Aortic smooth muscle cell (primary cell): ENCODE measurements around a stretch of chr3.

DNA sequence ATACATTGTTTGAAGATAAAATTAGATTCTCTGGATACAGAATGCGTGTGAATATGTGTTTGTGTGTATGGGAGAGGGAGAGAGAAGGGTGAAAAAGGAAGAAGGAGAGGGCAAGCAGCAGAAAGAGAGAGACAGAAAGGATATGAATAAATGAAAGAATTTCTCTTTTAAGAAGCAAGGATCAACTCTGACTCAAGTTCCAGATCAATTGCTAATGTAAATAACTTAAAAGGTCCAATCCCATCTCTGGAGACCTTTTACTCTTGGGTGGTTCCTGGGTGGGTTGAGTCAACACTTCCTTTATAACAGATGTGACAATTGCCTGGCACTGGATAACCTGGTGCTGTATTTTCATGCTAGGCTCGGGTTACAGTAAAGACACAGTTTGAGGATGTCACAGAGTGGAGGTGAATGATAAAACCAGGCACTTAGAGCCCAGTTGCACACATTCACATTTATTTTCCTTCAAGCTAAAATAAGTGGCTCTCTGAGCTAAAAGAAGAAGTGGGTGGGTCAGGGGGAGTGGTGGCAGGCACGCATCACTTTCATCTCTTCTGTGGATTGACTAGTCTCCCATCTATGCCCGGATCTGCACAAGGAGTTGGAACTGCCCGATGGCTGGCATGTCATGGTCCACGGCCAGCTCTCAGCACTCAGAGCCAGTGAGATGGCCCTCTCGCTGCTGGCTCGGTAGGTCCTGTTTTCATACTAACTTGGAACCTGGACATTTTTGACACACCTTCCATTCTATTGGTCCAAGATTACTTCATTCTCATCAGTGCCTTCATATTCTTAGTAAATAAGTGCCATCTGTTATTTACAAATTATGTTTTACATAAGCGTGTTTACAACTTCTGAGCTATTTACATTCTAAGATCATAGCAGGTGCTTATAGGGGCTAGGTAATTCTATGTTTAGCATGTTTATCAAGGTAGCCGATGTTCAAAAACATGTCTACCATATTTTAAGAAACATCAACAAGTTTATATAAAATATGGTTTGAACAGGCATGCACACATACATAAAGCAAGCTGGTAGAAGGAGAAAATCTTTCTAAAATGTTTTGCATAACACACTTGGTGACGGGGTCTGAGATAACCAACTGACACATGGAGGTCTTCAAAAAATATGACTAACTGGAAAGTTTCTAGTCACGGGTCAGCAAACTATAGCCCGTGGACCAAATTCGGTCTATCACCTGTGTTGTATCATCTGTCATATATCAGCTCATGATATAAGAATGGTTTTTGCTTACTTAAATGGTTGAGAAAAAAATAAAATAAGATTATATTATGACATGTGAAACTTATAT is 465.6 kb downstream of the FOXP1 start:
- RRBS, result no CpG with 5 or more reads among the region's 14 CpGs

DNA sequence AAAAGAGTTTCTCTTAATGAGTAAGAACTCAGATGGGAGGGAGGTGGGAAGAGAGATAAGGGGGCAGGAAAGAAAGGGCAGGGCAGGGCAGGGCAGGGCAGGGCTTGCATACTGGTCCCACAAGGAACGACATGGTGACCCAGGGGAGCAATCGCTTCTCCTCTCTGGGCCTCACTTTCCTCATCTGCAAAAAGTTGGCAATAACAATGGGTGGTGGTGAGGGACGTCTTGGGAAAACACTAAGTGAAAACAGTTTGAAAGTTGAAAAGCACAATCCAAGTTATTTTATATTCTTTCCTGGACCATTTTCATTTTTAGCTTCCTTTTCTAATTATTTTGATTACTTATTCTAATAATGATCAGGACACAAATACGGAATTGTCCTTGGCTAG is 440.6 kb downstream of the FOXP1 start:
- RRBS, result no CpG with 5 or more reads among the region's 4 CpGs

DNA sequence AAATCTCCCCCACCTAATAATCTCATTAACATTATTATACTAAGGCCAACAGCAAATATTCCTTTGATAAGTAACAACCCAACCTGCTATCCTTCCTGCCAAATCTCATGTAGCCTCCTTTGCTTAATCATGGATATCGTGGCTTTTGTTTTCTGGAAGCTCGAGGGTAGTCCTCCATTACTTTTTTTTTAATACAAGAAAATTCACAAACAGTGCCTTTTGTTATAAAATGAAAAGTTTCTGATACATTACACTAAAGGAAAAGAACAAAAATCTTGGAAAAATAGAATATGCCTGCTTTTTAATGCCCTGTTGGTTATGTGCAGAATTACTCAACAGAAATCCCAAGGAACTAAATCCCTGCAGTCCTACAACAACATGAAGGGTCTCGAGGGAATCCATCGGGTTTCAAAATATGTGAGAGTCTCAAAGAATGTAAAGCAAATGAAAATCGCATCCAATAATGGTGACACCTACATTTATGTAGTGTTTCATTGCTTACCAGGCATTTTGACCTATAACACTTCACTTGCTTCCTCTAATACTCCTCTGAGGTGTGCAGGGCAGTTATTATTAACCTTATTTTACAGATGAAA is 411.4 kb downstream of the FOXP1 start:
- RRBS, result no CpG with 5 or more reads among the region's 5 CpGs

DNA sequence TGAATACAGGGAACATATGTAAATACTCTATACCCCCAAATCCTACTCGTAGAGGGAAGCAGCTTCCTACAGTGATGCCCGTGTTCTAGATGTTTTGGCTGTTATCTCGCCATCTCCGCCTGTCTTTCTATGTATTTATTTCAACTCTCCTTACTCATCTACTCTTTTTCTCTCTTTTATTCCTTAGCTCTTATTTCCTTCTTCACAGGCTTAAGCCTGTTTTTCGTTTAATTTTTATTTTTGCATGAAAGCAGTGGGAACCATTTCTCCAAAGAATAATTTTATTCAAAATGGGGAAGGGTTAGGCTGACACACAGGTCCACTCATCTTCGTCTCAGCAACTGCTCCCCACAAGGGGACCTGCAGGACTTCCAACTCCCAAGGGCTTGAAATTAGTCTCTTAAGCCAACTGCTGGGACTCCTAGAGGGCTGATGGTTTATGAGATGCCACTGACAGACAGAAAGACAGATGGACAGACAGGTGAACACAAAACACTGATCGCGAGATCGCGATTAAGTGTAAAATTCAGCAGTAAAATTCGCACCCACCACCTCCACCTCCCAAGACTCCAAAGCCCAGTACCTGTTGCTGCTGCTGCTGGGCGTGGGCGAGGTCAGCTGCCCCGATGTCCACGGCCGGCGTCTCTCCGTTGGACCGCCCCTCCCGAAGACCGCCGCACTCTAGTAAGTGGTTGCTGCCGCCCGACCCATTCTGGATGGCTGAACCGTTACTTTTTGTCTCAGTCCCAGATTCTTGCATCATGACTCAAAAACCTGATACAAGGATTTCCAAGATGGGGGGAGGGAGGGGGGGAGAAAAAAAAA is 385.7 kb downstream of the FOXP1 start:
- RRBS, result no CpG with 5 or more reads among the region's 25 CpGs

DNA sequence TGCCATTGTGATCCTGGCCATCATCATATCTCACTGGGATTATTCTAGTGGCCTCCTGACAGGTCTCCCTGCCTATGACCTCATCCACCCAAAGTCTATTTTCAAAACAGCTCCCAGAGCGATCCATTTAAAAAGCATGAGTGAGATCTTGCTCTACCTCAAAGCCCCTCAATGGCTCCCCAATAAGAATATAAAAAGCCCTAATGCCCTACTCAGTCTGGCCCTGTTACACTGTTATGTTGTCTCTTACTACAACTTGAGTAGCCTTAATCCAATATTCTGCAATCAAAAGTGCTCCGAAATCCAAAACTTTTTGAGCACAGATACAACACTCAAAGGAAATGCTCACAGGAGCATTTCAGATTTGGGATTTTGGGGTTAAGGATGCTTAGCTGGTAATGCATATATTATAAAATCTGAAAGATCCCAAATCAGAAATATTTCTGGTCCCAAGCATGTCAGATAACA is 293.1 kb downstream of the FOXP1 start:
- RRBS, result no CpG with 5 or more reads among the region's 2 CpGs

- RRBS, result no CpG with 5 or more reads among the region's 23 CpGs
These were observed 278.0 kb downstream of the FOXP1 start for GRCh38 chr3:71305201-71306307.

- RRBS, result no CpG with 5 or more reads among the region's 8 CpGs
These were observed 211.2 kb downstream of the FOXP1 start for GRCh38 chr3:71372291-71372810.

DNA sequence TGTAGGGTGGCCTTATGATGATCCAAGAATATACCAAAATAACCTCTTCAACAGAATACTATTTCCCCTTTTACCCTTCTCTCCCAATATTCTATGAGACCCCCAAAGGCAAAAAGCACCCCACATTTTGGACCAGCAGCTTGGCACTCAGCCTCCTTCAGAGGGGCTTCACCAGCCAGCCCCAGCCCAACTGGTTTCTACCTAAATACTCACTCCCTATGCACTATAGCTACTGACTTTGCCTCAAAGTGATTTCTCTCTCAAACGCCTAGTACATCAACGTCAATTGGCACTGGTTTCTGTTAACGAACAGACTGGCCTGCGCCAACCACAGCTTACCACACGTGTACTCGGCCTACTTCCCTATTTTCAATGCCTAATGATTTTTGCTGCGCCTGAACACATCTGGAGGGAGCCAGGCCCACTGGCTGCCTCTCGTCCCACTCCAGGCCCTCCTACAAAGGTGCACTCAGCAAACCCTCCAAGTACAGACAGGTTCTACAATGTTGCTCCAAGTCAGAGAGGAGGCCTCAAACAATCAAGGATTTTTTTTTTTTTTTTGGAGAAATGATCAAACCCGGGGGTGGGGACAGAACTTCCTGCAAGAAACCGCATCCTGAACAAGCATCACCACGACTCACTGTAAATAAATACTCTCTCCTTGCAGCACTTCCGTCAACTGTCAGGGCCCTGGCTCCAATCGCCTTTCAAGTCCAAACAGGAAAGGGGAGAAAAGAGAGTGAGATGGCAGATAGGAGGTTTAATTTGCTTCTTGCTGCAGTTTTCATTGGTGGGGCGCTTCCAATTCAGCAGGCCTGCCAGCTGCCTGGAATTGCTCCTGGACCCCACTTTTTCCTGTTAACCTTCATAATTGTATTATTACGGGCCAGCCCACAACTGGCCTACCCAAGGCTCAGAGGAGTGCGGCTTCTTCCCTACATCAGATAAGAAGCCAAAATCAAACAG is 139.4 kb downstream of the FOXP1 start:
- RRBS, result no CpG with 5 or more reads among the region's 16 CpGs

DNA sequence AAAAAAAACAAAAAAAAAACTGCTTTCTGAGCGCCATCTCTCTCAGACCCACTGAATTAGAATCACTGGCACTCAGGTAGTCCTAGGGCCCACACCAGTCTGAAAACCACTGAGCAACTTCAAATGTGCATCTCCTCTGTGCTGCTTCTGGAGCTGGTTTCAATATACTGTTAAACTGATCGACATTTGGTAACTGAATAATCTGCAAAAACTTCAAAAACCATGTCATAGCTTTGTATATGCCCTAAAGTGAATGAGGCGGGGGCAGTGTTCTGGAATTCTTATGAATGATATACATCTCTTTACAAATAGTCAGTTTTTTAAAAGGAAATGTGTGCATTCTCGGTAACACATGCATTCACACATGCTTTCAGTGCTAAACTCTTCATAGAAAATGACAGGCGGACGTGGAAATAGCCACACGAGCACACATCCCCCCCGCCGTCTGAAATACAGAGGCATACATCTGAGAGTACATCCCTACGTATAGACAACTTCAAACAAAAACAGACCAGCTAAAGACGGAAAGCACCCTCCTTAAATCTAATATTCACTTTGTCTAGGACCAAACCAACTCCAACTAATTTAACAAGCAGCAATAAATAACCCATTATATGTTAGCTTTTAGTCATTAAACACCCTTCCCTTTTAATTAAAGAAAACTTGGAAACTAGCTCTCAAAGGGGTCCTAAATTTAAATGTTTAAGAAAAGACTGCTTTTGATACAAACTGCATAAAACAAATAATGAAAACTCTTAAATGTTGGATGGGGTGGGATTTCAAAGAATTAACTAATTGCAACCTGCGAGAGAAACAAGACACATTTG is 128.5 kb downstream of the FOXP1 start:
- RRBS, result no CpG with 5 or more reads among the region's 12 CpGs

DNA sequence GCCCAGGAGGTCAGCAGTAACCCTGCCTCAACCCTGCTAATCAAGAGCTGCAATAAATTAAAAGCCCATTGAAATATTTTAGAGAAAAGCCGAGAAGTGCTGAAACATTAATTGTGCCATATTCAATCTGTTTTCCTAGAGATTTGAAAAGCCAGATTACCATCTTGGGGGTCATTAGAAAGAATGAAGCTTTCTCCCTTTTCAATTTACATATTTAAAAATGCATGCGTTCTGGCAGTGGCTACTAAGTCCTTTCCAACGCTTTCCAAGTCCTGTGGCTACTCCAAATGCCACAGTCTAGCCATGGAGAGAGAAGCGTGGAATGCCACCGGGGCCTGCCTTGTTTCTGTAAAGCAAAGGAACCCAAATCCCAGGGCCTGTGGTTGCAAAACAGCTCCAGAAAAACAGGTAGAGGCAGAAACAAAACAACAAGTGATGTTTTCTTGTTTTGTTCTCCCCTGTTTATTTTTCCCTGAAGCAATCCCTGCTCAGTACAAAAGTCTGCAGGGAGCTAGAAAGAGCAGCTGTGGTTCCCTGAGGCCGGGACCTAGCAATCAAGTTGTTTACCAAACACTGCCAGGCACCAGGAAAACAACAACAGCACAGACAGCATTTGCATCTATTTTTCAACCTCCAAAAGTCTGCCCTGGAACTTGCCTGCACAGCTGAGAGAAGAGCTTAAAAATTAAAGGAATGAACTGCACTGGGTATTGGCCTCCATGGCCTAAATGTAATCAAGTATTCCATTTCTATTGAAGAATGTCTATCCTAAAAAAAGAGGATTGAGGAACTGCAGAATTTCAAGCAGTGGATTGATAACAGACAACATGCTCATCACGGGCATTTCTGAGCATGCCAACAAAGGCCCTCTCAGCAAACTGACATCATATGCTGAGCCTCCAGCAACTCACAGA is 85.5 kb downstream of the FOXP1 start:
- RRBS, result no CpG with 5 or more reads among the region's 7 CpGs

- RRBS, result no CpG with 5 or more reads among the region's 9 CpGs
These were observed 68.0 kb downstream of the FOXP1 start for GRCh38 chr3:71515455-71516094.

DNA sequence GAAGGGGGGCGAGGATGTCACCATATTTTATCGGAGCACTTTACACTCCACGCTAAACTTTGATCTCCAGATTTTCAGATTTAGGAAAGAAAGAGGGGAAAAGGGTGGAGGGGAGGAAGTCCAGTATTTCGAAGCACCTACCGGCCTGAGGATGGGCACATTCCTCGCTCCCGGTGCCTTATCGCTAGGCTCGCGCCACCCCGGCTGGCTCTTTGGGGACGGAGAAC is 2.4 kb downstream of the FOXP1 start:
- RRBS, result 3% methylated on average over 2 of the region's 12 CpGs

GRCh38 chr3:72165769-72166062 is 380.8 kb upstream of the PROK2 start:
- RRBS, result no CpG with 5 or more reads among the region's 1 CpG

GRCh38 chr3:72176960-72178154 is 392.4 kb upstream of the PROK2 start:
- RRBS, result 8% methylated on average over 7 of the region's 43 CpGs

DNA sequence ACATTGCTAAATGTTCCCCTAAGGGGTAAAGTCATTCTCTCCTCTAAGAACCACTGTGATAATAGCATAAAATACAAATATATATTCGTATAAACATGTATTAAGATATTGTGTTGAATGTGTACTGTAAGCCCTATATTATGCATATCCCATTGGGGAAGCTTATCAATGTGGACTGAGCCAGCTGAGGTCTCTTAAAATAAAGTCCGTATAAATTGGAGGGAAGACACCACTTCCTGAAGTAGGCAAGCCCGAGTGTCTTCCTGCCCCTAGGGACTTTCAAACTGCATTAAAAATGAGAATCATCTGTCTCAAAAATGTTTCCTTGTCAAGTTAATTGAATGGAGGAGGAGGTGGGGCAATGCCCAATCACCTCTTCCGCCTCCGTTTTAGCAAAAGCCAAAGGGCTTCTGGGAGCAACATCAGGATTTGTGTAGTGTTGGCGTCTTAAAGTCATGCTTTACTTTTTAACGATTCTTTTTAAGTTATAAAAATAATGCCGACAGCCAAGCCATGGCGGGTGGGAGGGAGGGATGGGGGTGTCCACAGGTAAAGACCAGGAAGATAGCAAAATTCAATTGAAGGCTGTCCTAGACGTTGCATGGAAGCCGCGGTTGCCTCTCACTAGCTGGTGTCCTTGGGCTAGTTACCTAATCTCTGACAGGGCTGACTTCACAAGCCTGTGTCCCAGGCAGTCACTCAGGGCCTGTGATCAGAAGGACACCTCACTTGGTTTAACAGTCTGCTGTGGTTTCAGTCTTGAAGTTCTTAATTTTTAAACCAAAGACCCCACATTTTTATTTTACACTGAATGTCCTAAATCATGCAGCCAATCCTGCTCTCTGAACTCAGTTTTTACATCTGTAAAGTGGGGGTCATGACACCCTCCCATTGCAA is 524.9 kb upstream of the PROK2 start:
- RRBS, result no CpG with 5 or more reads among the region's 12 CpGs

GRCh38 chr3:72317389-72317989 is 530.8 kb downstream of the SHQ1 start:
- RRBS, result no CpG with 5 or more reads among the region's 9 CpGs

- RRBS, result no CpG with 5 or more reads among the region's 11 CpGs
These were observed 501.6 kb downstream of the SHQ1 start for GRCh38 chr3:72346491-72347156.

DNA sequence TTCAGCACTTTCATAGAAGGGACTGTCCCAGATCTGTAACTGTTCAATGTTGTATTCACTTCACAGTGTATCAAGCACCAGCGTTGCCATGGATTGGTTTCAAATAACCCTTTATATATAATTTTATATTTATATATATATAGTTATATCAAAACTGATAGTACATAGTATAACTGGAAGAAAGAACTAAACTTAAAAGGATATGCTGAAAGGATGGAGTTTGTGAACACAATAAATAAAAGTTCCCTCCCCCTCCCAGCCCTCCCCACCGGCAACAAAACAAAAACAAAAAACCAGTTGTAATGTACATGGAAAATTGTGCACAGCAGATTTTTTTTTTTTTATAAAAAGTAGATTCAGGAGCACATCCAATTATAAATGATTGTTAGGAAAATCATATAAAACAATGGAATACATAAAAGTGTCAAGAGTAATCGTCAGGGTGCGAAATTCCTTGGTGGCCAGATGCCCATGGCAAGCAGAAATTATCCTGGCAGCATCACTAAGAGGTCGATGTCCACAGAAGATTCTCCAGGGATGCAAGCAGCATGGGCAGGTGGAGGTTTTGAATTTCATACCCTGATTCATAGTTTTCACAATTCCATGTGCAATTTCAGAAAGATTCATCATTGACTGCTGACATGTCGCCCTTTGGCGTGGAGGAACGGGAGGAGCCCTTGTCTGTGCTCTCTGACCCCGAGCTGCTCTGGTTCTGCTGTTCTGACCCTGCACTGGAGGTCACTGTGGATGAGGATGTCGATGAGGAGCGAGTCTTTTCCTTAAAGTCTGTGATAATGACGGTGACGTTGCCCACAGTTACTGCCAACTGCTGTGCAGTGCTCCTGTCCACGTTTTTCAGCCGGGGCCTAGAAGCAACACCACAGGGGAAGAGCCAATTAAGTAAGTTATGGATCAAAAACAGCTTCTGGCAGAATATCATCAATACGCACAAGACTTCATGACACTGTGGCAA is 470.2 kb downstream of the SHQ1 start:
- RRBS, result no CpG with 5 or more reads among the region's 16 CpGs

- RRBS, result no CpG with 5 or more reads among the region's 5 CpGs
These were observed 442.7 kb downstream of the SHQ1 start for GRCh38 chr3:72405349-72406052.